SK-N-MC (cell line): ENCODE results near the genes GNAT3 and PCLO.

DNA sequence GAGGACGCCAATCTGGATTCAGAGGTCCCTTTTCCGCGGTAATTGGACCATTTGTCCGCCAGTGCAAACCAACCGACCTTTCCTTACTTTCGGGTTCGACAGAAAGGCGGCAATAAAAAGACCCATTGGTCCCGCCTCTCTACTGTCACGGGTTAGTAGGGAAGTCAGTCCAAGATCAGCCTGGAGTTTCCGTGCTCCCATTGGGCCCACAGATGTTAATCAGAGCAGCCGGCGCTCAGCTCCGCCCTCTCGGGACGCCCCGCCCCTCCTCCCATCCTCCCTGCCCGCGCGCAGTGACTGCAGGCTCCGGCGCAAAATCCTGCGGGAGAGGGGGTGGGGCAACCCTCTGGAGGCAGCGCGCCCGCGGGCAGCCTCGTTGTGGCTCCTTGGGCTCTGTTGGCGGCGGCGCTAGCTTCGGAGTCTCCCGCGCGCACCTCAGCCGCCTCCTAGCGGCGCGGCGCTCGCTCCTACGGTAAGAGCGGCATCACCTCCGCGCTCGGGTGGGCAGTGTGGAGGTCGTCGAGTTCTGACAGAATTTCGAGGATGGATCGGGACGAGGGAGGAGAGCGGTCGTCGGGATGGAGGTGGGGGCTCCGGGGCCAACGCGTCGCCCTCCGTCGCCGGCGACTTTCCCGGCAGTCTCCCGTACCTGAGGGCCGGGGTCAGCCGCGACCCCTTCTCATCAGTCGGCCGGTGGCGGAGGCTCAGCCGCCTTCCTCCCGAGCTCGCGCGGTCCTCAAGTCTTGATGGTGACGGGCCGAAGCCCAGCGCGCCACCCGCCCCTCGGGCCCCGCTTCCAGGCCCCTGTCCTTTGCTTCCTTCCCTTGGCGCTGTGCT lies 484 bp upstream of the TMEM60 start:
- RRBS = under 1% methylated on average over 10 of the region's 83 CpGs

GRCh38 chr7:77839995-77840573 lies 41.9 kb upstream of the TMEM60 start:
- RRBS = no CpG with 5 or more reads among the region's 2 CpGs

- RRBS = no CpG with 5 or more reads among the region's 5 CpGs
These were observed 691.5 kb upstream of the TMEM60 start for GRCh38 chr7:78489577-78490220.

- RRBS = no CpG with 5 or more reads among the region's 1 CpG
These were observed 509.2 kb downstream of the MAGI2 start for GRCh38 chr7:78944204-78944684.

DNA sequence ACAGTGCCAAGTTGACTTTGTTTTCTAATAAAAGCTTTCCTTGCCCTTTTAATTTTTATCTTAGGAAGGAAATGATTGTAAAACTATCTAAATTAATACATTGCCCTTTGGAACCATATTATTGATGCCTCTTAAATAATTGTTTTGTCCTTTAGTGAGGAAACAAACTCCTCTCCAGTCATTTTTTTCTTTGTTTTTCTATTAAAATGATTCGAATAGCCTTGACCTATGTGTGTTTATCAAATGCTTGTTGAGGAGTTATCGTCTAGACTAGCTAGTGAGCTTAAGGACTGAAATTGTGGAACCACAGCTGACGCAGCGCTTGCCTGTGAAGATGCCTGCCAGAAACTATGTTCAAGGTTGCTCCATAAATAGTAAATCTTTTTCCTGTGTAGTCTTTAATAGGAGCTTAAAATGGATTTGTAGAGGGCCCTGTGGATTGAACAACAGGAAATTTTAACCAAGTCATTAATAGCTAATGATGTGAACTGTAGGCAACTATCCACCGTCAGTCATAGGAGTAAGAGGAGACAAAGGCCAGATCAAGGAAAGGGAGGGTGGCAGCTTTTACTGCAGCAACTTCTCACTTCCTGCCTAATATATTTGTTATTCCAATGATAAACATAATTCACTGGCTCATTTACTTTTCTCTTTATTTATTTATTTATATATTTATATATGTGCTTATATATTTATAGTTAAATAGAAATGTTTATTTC lies 145.1 kb downstream of the GNAI1 start:
- RRBS = no CpG with 5 or more reads among the region's 5 CpGs

- RRBS = no CpG with 5 or more reads among the region's 2 CpGs
These were observed at the start of gene GNAT3 for GRCh38 chr7:80511973-80512201. Gene GNAT3 (minus strand): TSS chr7:80512064.

DNA sequence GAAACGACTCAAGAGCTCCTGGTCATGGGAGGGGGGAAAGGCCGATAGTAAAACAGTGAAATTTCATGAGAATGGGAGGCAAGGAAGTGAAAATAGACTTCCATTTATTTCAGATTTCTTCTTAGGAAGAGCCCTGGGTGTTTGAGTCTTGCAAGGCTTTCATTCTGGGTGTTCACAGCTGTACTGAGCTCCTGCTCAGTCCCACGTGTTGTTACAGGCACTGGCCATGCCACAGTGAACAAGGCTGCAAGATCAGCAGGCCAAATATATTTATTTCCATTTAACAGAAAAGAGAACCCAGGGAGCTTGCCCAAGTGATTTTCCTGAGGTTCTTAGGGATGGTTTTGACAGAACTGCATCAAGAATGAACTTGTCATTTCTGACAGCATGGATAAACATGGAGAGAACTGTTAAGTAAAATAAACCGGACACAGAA lies 54.6 kb upstream of the CD36 start:
- RRBS = no CpG with 5 or more reads among the region's 4 CpGs

GRCh38 chr7:80645872-80647026 lies 7.8 kb downstream of the CD36 start:
- RRBS = no CpG with 5 or more reads among the region's 10 CpGs

DNA sequence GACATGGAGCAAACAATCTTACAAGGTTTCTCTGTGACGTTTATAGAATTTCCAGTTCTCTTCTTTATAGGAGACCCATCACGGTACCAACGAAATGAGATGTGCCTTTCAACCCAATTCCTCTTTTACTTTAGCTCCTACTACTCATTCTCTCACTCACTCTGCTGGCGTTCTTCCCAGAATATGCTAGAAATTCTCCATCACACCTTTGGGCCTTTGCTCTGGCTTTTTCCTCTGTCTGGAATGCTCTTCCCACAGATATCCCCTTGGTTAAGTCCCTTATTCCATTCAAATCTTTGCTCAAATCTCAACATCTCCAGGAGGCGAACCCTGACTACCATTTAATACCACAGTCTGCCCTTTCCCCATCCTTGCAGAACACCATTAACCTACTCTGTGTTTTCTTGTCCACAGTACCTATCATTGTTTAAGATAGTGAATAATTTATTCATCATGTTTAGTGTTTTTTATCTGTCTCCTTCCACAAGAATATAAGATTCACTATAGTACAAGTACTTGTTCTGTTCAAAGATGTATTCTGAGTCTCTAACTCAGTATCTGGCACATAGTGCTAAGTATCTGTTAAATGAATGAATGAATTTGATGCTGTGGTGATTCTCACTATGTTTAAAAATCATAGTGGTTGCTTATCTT lies 38.9 kb downstream of the SEMA3C start:
- RRBS = no CpG with 5 or more reads among the region's 5 CpGs

DNA sequence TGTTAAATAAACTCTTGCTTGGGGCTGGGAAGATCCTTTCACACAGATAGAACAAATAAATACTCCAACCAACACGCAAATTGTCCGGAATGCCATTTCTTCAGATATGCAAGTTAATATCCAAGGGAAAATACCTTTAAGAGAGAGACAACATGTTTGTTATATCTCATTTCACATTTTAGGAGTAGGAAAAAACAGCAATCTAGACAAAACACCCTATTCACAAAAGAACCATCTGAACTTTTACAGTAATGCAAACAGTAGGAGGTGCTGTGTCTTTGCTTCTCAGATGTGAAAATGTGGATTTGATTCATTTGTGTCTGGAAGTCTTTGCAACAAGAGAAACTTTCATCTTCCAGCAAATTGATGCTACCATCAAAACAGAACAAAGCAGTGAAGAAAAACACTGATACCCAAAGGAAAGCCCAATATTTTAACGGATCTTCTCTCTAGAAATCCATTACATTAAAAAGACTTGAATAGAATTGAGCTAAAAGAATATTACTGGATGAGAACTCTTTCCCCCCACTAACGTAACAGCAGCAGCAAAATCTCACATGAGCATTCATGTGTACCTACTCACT lies 2.1 kb downstream of the SEMA3C start:
- RRBS = no CpG with 5 or more reads among the region's 4 CpGs

DNA sequence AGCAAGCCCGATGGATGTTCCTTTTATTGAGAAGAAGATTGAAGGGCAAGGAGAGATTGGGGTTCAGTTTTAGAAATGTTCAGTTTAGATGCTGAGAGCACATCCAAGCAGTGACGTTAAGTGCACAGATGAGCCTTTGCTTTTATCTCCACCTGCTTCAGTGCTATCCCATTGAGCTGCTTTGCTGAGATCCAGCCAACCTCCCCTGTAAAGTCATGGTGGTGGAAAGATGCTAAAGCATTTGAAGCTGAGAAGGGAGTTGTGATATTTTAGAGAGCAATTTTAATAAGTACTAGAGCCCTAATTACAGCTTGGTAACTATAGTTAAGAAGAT lies 76.5 kb downstream of the HGF start:
- RRBS = no CpG with 5 or more reads among the region's 2 CpGs

DNA sequence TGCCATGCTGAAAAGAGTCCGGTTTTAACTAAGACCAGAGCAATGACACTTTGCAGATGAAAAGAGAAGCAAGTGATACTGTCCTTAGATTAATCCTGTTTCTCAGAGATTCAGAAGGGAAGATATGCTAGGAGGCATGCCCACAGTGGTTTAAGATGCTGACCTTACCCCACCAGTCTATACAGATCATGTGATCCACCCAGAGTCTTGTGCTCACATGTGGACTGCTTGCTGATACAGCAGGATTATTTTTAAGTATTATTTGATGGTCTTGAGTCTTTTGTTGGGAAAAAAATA lies 40.9 kb upstream of the HGF start:
- RRBS = no CpG with 5 or more reads among the region's 1 CpG

DNA sequence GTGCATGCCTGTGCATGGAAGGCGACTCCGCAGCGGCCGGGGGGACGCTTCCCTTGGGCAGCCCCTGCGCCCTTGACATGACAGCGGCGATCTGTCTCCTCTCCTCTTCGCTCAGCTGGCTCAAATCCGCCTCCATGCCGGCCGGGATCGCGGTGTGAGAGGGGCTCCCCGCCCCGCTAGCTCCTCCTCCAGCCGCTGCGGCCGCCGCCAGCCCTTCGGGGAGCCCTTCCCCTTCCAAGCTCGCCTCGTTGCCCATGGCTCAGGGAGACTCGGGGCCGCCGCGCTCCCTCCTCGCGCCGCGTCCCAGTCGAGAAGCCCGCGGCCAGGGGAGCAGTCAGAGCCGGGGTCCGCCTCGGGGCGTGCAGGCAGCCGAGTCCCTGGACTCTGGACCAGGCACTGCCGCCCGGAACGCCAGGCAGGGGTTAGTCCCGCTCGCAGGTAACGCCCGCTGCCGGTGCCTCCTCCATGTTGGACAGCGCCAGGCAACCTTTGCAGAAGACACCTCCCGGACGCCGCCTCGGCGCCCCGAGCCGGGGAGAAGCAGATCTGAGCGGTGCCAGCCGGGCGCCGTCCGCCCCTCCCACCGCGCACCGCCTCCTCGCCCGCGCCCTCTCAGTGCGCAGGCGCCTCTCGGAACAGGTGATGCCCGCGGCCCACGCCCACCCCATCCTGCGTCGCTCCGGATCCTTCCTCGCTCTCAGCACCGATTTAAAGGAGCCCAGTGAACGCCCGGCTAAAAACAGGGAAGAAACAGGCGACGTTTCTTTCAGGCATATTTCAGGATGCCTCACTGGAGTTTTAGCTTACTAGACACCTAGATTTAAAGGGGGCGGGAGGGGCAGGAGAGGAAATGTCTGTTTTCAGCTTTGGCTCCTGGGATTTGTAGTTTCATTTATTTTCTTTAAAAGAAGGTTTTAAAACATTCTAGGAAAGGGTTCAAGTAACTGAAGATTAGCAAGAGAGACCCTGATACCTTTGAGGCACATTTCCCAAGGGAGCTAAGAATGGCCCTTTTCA lies at the start of gene PCLO:
PCLO (minus strand) TSS at position 548 of the 1,017 bp plus-strand sequence.
- RRBS = 4% methylated on average over 27 of the region's 82 CpGs

DNA sequence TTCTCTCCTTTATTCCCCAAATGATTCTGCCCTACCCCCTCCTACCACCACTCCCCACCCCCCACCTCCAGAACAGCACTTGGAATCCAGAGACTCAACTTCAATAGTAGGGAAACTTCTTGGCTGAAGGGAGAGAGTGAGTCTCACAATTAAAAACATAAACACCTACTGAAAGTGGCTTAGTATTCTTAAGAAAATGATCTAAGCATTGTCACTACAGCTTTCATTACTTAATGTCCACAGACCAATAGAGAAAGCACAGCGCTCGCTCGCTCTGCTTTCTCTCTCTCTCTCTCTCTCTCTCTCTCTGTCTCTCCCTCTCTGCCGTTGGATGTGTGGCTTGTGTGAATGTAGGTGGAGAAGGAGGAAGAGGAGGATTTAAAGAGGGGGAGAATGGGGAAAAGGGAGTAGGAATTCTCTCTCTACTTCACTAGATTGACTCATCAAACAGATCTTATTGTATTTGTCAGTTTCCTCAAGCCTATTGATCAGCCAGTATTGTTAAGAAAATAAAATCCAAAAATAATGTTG lies 1.6 kb upstream of the SEMA3A start:
- RRBS = no CpG with 5 or more reads among the region's 4 CpGs

DNA sequence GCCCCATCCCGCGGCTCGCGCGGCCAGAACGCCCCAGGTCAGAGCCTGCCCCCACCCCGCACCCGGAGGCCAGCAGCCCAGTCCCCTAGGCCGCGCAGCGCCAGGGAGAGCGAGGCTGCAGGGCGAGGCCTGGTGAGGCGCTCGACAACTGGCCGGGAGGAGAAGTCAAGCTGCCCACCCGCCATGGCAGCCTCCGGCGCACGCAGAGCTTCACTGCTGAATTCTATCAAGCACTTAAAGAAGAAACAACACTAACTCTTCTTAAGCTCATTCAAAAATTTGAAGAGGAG lies 246.9 kb downstream of the SEMA3D start:
- RRBS = 96% methylated on average over 4 of the region's 20 CpGs

GRCh38 chr7:86644022-86645380 lies 792 bp downstream of the GRM3 start:
- RRBS = no CpG with 5 or more reads among the region's 58 CpGs

DNA sequence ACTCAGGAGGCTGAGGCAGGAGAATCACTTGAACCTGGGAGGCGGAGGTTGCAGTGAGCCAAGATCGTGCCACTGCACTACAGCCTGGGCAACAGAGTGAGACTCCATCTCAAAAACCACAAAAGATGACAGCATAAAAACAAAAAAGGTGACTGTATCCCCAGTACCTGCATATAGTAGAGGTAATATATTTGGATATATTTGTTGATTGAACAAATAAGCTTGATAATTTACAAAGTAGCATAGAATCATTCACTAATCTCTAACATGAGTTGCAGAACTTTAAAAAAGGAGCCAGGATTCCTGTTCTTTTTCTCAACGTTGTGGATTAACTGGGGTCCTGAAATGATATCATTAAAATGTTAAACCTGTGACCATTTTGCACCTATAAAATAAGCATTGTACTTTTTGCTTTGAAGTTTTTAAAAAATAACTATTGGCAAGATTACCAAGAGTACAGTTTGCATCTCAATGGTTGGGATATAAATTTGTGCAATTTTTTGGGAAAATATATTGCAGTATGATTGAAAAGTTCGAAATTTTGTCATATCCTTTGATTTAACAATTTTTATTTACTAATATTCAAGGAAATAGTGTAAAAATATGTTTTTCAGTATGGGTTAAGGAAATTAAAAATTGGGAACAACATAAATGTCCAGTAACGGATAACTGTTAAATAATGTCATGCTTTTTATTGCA lies 9.3 kb downstream of the DMTF1 start:
- RRBS = no CpG with 5 or more reads among the region's 5 CpGs

DNA sequence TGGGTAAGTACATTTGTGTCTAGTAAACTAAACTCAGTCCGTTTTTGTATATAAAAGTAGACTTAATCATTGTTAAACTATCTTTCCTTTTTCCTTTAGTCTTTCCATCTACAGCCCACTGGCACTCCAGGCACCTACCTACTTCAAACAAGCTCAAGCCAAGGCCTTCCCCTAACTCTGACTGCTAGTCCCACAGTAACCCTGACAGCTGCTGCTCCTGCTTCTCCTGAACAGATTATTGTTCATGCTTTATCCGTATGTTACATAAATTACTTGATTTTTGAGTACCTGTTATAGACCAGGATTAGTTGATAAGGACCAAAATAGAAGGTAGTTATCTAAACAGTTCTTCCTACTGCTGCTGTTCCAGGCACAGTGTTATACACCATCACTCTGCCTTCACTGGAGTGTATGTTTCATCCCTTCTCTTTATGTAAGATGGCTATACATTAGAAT lies 26.4 kb downstream of the TMEM243 start:
- RRBS = no CpG with 5 or more reads among the region's 2 CpGs

DNA sequence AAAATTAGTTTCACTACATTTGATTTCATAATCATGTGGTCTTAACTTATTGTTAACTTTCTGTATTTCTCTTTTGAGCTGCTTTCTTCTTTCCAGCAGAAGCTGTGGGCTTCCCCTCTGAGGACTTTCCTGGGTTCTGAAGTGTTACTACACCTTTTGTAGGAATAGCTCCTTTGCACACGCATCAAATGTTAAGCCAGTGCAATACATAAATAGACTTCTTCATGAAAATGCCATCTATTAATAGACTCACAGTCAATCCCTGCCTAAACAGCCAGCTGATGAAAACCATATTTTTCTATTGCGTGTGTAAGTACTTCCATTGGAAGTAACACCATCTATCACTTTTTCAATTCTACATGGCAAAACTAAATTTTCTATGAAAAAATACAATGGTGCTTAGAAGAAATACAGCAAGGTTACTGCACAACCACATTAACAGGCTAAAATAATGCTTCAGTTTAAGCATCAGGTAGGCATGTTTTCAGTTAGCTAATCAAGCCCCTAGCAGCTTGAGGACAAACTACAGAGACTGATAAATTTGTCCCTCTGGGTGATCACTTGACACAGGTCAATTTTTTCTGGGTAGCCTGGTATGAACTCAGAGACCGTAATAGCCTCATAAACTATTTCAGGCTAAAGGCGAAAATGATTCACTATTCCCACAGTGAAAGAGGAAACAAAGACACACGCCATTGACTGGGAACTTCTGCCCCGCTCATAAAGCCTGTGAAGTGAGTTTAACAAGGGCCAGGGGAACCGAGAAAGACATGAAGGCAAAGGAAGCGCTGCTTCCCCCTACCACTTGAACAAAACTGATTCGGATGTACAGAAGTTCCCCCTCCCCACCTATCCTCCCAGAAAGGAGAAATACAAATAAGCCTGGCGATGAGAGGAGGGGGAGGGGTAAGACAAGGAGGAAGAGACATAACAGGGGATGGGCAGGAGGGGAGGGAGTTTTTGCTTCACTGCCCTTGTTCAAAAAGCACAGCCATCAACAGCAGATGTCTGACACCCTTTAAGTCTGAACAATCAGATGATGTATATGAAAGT lies 1.1 kb downstream of the ABCB4 start:
- RRBS = no CpG with 5 or more reads among the region's 10 CpGs